Umbilical cord (tissue), 2 donors: ENCODE measurements around the gene B3GALNT1.

DNA sequence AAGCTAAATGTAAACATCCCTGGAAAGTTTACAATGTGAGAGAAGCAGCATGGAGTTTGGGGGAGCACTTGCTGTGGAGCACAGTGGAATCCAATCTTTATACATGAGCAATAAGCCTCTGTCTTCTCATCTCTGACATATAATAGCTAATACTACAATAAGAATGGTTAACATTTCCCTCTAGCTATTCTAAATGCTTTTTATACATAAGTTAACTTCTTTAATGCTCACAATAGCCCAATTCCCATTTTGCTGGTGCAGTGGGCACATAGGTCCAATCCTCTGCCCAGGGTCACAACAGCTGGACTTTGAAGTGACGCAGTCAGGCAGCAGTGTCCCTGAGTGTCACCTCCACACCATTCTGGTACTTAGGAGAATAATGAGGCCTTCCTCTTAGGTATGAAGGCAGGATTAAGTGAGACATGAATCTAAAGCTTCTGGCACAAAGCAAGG lies 26.4 kb downstream of the CCNL1 start:
- RAMPAGE, long total RNA, result no peak

DNA sequence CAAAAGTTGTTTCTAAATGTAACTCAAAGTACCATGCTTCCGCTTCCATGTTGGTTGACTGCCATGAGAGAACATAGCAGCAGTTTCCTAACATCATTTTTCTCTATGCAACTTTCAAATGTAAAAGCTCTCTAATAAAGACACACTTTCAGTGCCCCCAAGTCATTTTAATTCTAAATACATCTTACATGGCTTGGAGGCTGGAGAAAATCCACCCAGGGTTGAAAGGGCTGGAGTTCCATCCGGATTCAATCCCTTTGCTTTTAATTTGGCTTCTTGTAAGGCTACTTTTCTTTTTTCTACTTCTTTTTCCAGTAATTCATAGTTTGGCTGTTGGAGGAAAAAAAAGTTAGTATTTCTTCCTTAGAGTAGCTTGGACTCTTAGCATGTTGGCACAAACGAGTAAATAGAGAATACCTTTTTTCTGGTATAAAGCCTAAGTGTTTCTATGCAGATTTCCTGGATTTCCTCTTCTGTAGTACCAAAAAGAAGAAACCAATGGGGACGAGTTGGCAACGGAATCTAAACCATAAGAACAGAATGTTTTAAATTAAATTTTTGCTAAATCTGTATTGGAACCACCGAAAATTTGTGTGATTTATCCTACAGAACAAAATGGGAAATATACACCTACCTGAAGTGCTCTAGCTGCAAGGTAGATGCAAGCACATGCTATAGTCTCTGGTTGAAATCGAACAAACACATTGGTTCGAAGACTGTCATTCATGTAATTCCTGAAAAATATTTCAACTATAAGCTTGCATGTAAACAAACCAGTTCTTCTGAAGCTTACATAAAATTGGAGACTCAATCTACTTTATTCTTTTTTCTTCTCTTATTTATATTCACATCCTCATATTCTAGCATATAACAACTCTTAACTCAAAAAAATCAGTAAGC lies 10.0 kb downstream of the CCNL1 start:
- RAMPAGE, long total RNA, result no peak

GRCh38 chr3:157160421-157160651 lies 389 bp upstream of the CCNL1 start:
- RAMPAGE, long total RNA, result no peak

- RAMPAGE, long total RNA, result no peak
These were observed 16.3 kb upstream of the CCNL1 start for GRCh38 chr3:157176110-157176708.

DNA sequence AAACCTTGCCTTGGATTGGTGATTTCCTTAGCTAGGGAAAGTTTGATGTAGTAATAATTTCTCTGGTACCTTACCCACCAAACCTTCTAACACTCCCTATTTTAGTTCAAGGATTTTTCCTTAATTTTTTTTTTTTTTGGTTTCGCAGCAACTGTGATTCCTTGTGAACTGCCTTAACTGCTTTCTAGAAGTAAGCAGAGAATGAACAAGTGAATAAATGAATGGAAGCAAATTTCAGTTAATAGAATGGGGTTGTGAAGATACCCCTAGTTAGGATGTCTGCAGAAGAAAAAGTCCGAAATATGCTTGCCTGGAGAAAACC lies 35.1 kb upstream of the PTX3 start:
- RAMPAGE, long total RNA, result no peak

DNA sequence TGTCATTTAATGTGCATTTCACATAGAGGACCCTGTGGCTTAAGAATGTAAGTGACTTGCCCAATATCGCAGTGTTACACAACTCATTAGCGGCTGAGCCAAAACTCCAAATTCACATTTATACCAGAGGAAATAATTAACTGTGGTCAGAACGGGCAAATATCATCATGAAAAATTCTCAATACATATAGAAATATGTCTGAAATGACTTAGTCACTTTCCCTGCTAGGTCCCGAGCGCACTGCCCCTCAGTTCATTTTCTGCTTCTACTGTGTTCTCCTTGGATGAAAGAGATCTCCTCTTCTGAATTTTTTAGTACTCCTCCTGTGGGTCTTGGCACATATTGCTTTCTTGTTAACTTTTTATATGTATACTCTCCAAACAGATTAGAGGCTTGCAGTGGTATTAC lies 33.0 kb downstream of the PTX3 start:
- RAMPAGE, long total RNA, result no peak

DNA sequence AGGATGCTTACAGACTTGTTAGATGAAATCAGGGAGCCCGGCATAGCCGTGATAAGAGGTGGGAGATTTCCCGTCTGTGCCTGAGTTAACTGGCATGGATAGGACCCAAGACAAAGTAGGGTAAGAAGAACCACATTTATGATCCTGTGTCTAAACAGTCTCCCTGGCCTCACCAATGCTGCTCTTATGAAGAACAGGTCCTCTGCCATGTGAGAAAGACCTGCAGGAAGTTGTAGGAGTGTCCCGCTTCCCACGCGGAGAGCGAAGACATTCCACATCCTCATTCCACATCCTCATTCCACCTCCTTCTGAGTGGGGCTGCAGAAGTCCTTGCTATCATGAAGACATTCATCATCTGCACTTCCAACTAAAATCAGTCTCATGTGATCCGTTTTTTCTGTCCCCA lies 227.0 kb downstream of the RSRC1 start:
- RAMPAGE, long total RNA, result no peak

DNA sequence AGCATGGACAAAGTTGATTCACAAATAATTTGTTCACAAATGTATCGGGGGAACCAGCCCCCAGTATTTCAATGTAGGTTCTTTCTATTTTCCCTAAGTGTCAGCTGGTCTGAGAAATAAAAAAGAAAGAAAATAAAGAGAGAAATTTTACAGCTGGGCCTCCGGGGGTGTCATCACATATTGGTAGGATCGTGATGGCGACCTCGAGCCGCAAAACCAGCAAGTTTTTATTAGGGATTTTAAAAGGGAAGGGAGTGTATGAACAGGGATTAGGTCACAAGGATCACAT lies 11.3 kb upstream of the GFM1 start:
- RAMPAGE, long total RNA, result no peak

DNA sequence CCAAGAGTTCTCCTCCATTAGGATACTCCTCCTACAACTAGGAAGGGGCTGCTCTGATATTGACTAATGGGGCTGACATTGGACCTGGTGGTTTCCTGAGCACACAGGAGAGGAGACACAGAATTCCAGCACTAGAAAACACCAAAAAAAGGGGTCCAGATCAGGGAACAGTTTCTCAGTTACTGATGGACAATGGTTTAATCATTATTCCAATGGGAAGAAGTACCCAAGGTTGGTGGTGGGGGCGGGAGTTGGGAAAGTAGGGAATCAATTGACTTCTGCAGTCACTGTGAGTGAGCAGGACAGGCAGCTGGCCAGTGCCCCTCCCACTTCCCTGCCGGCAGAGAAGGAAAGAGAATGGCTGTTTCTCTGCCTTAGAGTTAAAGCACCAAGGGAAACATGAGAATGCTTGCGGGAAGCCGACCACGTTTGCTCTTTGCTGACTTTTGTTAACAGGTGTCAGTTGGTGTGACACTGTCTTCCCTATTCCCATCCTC lies 33.6 kb upstream of the MFSD1 start:
- RAMPAGE, long total RNA, result no peak

DNA sequence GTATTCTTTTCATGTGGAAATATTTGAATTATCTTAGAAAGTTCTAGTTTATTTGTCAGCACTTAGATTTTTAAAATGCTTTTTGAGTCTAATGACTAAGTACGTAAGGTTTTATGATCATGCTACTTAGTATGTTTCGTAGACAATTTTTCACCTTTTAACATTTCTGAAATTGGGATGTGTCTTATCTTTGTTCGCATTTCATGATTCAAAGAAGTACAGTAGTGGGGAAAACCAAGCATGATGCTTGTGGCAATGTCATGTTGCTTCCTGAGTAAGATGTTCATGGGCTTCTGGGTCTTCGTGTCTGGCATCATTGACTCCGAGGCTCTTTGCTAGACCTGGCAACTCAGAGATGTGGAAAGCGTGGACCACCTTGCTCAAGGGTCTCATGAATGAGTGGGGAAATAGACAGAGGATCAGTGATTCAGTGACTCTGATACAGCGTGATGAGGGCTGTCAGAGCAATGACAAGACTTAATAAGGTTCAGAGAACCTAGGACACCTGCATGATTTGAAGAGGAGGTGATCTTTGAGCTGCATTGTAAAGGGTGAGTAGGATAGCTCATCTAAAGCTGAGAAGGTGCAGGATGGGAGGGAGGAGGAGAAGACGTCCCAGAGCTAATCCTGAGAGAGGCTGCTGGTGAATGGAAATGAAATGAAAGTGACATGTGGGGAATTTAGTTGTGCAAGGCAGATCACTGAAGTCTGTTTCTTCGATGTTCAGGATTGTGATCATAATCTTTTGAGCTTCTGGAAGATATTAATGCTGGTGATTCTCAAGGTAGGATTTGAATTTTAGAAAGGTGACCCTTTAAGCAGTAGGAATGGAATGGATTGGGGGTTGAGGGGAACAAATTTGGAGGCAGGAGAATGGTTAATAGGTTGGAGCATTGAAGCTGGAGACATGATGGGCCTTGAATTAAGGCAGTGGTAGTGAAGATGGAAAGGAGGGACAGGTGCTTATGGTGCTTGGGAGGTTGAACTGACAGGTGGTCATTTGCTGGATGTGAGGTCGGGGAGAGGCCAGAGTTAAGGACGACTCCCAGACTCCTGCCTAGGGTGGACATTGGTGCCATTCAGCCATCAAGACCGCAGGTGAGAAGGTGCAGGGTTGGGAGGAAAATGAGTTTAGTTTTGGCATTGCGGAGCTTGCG lies 32.3 kb downstream of the MFSD1 start:
- RAMPAGE, long total RNA, result no peak

DNA sequence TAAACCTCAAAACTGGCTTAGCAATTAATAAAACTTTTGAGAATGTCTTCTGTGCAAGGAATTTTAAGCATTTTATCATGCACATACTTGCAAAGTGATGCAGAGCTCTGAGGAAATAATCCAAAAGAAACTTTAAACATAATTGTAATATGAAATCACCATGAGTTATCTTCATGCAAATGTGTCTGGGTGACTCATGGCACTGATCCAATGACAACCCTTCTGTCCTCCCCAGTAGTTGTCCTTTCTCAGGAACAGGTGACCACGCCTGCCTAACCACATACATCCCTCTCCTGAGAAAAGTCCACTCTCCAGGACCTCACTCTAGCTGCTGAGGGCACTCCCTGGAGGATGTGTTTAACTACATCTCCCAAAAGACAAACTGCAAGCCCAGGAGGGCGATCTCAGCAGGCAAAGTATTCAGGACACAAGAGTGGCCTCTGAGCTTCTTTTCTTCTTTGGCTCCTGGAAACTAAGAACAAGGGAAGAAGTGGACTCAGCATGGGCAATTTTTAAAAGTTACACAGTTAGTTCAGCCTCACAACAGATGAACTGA lies 185.0 kb downstream of the IQCJ-SCHIP1 start:
- RAMPAGE, long total RNA, result no peak

- RAMPAGE, long total RNA, result no peak
These were observed 24.6 kb downstream of the IFT80 start for GRCh38 chr3:160374396-160374839.

DNA sequence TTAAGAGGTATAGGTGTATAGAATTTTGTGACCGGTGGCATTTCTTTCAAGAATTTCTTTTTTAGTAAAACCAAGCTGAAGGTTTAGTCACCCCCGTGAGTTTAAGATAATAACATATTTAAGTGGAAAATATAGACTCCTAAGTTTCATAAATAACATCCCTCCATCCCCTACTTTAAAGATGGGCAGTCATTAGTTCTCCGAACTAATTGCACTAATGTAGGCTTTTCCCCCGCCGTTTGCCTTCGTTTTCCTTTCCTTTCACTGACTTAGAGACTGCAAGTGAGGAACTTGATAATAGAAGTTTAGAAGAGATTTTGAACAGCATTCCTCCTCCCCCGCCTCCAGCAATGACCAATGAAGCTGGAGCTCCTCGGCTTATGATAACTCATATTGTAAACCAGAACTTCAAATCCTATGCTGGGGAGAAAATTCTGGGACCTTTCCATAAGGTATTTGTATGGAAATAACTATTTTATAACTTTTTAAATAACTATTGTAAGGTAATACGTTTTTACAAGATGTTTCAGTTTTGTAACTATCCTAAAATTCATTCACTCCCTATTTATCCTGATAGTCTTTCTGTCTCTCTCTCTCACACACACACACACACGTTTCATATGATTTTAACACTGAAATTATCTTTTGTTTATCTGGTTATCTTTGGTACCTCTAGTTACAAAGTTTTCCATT lies 2.3 kb downstream of the SMC4 start:
- RAMPAGE, long total RNA, result no peak

DNA sequence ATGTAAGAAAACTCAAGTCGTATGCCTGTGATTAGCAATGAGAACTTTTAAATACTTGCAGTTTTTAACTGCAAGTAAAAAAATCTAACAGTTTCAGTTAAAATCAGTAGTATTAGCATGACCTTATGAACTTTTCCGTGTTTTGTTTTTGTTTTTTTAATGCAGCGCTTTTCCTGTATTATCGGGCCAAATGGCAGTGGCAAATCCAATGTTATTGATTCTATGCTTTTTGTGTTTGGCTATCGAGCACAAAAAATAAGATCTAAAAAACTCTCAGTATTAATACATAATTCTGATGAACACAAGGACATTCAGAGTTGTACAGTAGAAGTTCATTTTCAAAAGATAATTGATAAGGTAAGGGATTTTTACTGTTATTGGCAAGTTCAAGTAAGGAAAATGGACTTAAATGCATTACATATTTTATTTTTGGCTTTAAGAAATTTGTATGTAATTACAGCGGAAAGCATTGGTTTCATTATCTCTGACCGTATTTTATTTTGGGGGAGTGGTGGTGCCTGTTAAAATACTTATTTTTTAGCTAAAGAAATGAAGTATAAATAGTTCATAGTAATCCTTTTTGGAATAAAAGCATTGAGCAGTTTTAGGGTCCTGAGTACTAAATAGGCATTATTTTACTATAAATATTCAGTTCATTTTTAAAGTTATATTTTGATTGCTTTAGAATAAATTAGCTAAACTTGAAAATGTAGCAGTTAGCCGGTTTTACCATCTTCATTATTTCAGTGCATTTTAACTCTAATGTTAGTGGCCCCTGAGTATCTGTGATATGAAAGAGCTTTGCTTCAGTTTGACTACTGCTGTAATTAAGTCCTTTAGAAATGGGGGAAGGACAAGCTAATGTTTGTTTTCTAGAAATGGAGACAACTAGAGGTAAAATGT lies 3.3 kb downstream of the SMC4 start:
- RAMPAGE, long total RNA, result no peak

GRCh38 chr3:160800623-160800986 lies 44.6 kb downstream of the PPM1L start:
- RAMPAGE, long total RNA, result no peak

GRCh38 chr3:160804770-160805387 lies 48.8 kb downstream of the PPM1L start:
- RAMPAGE, long total RNA, result no peak

DNA sequence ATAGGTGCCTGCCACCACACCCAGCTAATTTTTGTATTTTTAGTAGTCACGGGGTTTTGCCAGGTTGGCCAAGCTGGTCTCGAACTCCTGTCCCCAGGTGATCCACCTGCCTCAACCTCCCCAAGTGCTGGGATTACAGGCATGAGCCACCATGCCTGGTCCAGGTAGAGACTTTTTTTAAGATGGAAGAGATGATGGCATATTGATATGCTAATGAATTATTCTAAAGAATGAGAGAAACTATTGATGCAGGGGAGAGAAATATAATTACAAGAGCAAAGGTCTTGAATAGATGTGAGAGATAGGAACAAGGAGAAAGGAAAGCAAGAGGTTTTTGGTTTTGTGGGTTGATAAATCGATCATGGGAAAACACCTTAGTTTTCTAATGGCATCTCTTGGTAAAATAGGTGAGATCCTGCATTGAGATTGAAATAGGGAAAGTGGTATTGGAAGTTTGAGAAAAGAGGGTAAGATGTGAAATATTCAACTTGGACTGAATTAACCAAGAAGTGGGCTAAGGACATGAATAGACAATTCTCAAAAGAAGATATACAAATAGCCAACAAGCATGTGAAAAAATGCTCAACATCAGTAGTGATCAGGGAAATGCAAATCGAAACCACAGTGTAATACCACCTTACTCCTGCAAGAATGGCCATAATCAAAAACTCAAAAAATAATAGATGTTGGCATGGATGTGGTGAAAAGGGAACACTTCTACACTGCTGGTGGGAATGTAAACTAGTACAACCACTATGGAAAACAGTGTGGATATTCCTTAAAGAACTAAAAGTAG lies 109.5 kb downstream of the B3GALNT1 start:
- RAMPAGE, long total RNA, result no peak

- RAMPAGE, long total RNA, result start-site peak on the minus strand at chr3:161105279-161105342, 30 and 21 reads in 2 replicates
These were observed at the start of gene B3GALNT1 for GRCh38 chr3:161104441-161105719. B3GALNT1 (minus strand) TSS chr3:161105349.

- RAMPAGE, long total RNA, result no peak
These were observed 3.6 kb upstream of the NMD3 start for GRCh38 chr3:161217465-161218039.

GRCh38 chr3:161282363-161282807 lies 61.3 kb downstream of the NMD3 start:
- RAMPAGE, long total RNA, result no peak